Liver (tissue), 9 donors: Measurements from ENCODE around the genes SPATA18, LNX1 and CHIC2.

DNA sequence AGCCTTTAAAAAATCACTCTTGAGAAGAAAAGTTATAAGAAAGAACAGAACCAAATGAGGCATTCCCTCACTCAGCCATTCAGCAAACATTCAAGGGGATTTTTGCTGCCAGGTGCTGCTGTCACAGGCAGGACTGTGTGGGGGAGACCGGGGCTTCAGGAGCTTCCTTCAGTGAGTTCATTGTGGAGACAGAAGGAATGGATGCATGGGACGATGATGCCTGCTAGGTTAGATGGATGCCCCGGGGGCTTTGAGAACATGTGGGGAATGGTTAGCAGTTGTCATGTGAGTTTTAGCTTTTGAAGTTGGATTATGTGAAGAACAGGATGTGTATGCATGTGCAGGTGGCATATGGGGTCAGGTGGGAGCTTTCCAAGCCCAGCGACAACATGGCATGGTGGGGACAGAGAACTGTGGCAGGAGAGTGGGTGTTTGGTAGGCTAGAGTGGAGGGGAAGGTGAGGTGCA is 8.2 kb downstream of the DCUN1D4 start:
- PRO-cap, 5 experiments: no peak in any of the 5 experiments
- RAMPAGE, long total RNA, 2 experiments: no peak in any of the 2 experiments
- RRBS: 96% methylated on average over 3 of the region's 4 CpGs

DNA sequence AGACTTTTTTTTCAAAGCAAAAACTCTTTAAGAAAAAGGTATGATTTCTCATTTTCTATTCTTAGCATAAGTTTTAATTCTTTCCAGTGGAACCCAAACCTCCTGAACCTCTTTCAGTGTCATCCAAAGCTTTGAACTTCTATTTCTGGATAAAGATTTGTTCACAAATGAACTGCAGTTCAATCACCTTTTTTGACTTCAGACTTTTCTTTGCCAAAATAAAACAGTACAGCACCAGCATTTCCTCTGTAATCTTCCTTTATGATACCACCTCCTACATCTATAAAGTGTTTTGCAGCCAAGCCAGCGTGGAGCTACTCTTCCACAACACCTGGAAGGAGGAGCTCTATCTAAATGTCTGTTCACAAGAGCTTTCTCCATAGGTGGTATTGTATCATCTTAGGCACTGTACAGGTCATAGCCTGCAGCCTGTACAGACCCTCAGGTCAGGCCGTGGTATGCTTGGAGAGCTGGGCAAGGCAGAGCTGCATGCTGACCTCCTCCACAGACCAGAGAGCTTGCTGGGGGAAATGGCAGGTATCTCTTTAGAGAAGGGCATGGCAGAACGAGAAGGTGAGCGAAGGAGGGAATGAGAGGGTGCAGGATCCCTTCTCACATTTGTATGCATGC is 22.1 kb downstream of the DCUN1D4 start:
- PRO-cap, 5 experiments: no peak in any of the 5 experiments
- RAMPAGE, long total RNA, 2 experiments: no peak in any of the 2 experiments
- RRBS: no CpG with 5 or more reads among the region's 4 CpGs

- PRO-cap, 5 experiments: no peak in any of the 5 experiments
- RAMPAGE, long total RNA, 2 experiments: no peak in any of the 2 experiments
- RRBS: no CpG with 5 or more reads among the region's 7 CpGs
These were observed 42.0 kb downstream of the DCUN1D4 start for GRCh38 chr4:51884667-51885547.

DNA sequence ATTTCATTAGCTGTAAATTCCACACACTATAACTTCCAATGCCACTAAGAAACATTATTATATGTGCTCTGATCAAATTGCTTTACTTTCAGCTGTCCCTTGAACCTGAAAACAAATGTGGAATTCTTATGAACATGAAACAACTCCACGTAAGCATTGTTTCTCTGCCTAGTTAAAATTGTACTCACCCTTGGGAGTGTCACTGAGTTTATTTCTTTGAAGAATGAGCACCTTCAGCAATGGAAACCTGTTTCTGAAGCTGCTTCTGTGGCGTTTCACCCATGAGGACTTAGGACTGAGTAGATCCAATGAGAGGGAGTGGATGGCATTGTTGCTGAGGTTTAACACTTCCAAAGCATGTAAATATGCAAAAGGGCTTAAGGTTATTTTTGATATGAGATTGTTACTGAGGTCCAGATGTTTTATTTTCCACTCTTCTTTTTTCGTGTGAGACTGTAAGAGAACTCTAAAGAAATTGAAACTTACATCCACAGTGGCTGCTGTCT is 3.2 kb downstream of the LRRC66 start:
- PRO-cap, 5 experiments: no peak in any of the 5 experiments
- RAMPAGE, long total RNA, 2 experiments: no peak in any of the 2 experiments
- RRBS: no CpG with 5 or more reads among the region's 3 CpGs

DNA sequence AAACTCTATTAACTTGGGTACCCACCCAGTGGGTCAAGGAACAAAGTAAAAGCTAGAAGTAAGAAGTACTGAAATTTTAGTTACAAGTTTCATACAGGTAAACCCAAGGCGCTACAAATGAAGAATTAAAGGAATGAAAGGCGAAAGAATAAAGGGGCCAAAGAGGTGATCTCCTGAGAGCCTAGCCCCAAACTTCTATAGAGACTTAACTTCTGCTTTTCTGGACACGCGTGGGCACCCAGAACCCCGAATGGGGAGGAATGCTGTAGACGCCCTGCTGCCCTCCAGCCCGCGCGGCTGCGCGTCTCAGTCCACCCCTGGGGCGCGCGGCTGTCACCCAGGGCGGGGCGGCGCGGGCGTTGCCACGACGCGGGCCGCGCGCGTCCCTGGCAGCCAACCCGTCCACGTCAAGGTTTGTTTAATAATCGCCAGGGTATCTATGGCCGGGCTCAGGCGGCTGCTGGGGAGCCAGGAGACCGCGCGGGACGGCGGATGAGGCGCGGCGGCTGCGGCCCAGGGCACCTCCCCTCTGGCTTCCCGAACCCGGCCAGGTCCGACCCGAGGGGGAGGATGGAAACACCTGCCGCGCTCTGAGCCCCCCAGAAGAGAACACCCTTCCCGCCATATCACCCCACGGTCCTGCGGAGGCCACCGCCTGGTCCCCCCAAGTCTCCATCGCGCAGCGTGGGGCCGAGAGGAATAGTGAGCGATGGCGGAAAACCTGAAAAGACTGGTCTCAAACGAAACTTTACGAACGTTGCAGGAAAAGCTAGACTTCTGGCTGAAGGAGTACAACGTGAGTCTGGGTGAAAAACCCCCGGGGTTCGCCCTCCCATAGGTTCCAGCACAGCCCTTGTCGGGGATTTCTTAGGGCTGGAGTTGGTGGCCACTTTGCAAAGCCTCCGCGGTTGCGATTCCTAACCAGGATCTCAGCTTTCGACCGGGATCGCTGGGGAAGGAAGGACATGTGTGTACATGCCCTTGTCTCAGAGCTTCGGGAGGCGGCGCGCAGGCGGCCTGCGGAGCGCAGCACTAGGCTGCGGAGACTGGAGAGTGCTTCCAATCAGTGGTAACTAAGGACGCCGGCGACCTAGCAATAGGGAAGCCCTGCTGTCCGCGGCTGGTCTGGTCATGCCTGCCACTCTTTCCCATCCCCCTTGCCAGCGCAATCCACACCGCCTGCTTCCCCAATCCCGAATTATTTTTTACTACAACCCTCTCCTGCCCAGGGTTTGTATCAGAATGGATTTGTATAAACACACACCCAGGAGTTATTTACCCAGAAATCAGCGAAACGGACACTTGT is at the start of gene SPATA18:
Gene SPATA18, plus strand, starts transcription at position 309 of the 1,306 bp plus-strand sequence.
- PRO-cap, 5 experiments: peak in 5 of 5 experiments; most common plus-strand start position 452 of the sequence (in 5); most common minus-strand start position 308 of the sequence (in 4)
- RAMPAGE, long total RNA, 2 experiments: no peak in any of the 2 experiments
- RRBS: 5% methylated on average over 8 of the region's 87 CpGs

GRCh38 chr4:52656260-52656778 is 2.8 kb downstream of the USP46 start:
- PRO-cap, 5 experiments: no peak in any of the 5 experiments
- RAMPAGE, long total RNA, 2 experiments: no peak in any of the 2 experiments
- RRBS: no CpG with 5 or more reads among the region's 6 CpGs

DNA sequence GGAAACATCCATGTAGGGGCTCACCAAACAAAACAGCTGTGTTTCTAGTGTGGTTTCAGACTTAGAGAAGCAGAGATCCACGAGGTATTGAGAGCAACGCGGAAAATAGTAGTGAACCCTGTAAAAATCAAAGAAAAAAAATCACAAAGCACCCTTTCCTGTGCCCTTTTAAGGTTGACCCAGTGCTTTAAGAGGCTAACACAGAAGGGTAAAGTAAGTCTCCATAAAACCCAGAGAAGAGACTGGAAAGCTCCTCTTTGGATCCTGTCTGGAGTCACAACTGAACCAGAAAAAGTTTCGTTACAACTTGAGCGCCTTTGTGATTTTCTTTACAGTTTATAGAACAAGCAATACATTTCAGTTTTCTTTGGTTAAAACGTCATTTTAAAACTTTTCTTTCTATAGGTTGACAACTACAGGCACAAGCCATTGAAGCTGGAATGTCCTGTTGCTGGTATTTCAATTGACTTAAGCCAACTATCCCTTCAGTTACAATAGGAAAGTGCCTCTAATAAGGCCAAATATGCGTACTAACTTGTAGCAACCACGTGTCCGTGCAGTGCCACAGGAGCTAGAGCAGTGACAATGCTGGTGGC is 38.0 kb downstream of the ERVMER34-1 start:
- PRO-cap, 5 experiments: no peak in any of the 5 experiments
- RAMPAGE, long total RNA, 2 experiments: no peak in any of the 2 experiments
- RRBS: no CpG with 5 or more reads among the region's 9 CpGs

DNA sequence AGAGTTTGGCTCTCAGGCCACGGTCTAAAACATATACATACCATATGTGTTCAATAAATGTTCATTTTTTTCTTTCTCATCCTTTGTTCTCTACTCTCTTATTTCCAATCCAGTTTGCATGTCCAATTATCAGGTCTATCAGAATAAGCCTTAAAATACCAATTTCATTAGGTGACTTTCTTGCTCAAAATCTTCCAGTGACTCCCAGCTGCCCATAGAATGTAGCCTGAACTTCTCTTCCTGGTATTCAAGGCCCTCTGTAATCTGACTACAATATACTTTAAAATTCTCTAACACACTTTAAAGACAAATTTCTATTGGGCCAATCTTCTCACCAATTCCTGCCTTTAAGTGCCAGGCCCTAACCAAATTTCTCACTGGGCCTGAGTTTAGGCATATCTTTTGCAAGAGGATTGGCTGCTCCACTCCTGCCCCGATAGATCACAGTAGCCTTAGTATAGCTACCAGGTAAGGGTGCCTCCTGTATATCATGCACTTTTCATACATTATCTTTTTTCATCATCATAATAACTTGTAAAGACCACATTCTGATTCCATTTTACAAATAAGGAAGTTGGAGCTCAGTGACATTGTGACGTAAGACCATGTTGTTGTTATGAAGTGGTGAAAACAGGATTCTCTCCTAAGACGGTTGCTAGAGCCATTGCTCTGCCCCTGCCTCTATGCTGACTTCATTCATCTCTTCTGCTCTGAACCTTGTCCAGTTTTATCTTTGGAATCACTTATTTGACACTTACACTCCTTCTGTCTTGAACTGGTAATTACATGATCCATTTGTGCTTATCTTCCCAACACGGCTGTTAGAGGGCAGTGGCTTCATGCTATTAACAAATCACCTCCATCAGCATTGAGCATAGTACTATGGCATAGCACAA is 177.3 kb downstream of the RASL11B start:
- PRO-cap, 5 experiments: no peak in any of the 5 experiments
- RAMPAGE, long total RNA, 2 experiments: no peak in any of the 2 experiments
- RRBS: no CpG with 5 or more reads among the region's 5 CpGs

- PRO-cap, 5 experiments: no peak in any of the 5 experiments
- RAMPAGE, long total RNA, 2 experiments: no peak in any of the 2 experiments
- RRBS: no CpG with 5 or more reads among the region's 2 CpGs
These were observed 1.4 kb downstream of the FIP1L1 start for GRCh38 chr4:53378751-53379299.

- PRO-cap, 5 experiments: no peak in any of the 5 experiments
- RAMPAGE, long total RNA, 2 experiments: no peak in any of the 2 experiments
- RRBS: no CpG with 5 or more reads among the region's 8 CpGs
These were observed 25.2 kb downstream of the FIP1L1 start for GRCh38 chr4:53402379-53403219.

- PRO-cap, 5 experiments: no peak in any of the 5 experiments
- RAMPAGE, long total RNA, 2 experiments: no peak in any of the 2 experiments
- RRBS: no CpG with 5 or more reads among the region's 12 CpGs
These were observed 33.1 kb downstream of the LNX1 start for GRCh38 chr4:53557973-53558738.

DNA sequence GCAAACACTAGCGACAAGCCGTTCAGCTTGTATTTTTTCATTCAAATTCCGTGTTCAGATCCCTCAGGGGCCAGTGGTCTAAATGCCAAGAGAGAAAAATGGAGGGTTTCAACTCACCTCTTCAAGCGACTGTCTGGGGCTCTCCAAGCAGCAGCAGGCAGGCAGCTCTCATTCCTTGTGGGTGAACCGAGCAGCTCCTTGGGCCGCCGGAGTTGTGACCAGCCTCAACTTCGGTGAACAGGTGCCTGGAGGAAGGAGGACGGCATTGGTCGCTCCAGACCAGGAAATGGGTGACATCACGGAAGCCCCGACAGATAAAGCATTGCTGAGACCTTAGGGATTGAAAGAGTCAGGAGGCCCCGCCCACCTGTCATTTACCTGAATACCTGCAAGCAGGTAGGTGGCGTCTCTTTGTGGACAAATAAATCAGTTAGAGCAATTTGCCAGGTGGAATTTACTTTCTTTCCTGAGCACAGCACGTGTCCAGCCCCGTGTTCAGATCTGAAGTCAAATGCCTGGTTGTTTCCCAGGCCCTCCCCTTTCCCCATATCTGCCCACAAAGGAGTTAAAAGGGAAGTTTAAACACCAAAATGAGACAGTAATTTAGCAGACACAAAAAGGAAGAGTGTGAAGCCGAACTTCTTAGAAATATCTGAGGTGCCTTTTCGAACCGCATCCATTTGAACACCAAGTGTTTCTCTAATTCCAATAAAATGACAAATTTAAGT is at the start of gene LNX1:
Gene LNX1, minus strand, starts transcription at position 216 of the 728 bp plus-strand sequence.
- PRO-cap, 5 experiments: peak in 5 of 5 experiments; most common plus-strand start position 343 of the sequence (in 2); most common minus-strand start position 214 of the sequence (in 4)
- RAMPAGE, long total RNA, 2 experiments: no peak in any of the 2 experiments
- RRBS: no CpG with 5 or more reads among the region's 19 CpGs

DNA sequence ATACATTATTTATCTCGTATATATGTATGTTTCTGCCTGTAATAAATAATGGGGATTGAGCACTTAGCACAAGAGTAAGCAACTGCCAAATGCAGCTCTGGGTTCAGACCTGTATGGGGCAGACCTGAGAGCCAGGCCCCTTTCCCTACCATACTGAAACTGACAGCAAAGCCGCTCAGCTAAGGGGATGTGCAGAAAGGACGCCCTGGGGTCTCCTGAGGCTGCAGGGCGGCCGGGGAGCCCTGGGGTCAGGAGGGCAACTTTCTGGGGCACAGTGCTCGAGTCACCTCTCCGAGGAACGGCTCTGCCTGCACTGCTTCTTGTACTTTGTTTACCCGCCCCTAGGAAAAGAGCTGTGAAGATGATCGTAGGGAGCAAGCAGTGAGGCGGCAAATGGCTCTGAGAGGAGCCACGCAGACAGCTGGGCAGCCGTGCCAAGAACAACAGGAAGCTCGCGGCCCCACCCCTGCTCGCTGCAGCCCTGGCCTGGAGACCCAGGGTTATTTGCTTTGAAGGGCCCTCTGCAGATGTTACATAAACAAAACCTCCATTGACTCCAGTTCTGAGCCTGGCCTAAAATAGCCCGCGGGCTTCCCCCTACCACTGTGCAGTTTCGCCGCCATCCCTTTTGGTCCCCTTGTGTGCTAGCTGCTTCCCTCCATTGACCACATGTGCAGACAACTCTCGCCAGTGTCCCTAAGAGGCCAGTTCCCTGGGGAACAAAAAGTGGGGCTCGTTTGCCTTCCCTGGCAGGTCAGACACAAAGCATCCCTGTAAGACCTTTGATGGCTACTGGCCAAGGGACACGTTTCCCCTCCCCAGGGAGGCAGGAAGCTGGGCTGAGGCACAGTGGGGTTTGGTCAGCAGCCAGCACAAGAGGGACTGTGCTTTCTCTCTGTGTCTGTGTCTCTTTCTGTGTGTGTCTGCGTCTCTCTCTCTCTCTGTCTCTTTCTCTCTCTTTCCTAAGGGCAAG is 111.3 kb upstream of the LNX1 start:
- PRO-cap, 5 experiments: no peak in any of the 5 experiments
- RAMPAGE, long total RNA, 2 experiments: no peak in any of the 2 experiments
- RRBS: no CpG with 5 or more reads among the region's 24 CpGs

DNA sequence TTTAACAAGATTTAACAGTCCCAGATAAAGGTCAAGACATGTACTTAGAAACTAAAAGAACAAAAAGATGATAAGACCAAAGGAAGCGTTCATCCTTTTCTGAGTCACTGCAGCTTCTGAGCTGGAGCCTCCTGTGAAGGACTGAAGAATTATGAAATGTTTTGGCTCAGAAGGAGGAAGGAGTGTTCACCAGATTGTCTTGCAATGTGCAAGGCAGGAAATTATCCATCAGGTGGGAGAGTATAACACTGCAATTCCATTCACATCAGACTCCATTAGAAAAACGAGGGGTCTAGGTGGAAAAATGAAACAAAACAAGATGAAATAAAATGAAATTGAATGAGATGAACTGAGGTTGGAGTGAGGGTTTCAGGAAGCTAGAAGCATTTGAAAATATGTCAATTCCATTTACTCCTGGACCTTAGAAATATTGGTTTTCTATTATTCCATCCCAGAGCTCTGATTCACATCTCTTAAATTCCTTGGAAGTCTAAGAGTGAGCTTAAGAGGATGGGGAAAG is 186.1 kb upstream of the LNX1 start:
- PRO-cap, 5 experiments: no peak in any of the 5 experiments
- RAMPAGE, long total RNA, 2 experiments: no peak in any of the 2 experiments
- RRBS: no CpG with 5 or more reads among the region's 2 CpGs

DNA sequence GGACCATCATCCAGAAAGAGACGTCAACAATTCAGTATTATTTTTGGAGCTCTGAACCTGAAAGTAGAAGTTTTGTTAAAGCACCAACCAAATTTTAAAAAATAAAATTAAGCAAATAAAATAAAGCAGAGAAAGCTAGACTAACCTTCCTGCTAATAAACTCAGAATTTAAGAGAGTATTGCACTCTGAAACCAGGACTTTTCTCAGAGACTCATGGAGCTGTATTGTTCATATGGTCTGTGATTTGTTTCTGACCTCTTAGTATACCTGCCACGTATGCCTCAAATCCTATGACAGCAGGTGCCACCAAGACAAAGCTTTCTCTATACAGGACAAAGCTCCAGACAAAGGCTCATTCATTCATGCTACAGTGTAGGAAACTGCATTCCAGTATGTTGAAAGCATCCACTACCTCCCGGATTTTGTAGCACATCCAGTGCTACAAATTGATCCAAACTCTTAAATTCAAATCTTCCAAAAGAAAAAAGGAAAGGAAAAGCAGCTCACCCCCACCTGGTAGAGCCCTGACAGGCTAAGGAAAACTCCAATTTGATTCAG is 178.4 kb downstream of the CHIC2 start:
- PRO-cap, 5 experiments: no peak in any of the 5 experiments
- RAMPAGE, long total RNA, 2 experiments: no peak in any of the 2 experiments
- RRBS: no CpG with 5 or more reads among the region's 3 CpGs

DNA sequence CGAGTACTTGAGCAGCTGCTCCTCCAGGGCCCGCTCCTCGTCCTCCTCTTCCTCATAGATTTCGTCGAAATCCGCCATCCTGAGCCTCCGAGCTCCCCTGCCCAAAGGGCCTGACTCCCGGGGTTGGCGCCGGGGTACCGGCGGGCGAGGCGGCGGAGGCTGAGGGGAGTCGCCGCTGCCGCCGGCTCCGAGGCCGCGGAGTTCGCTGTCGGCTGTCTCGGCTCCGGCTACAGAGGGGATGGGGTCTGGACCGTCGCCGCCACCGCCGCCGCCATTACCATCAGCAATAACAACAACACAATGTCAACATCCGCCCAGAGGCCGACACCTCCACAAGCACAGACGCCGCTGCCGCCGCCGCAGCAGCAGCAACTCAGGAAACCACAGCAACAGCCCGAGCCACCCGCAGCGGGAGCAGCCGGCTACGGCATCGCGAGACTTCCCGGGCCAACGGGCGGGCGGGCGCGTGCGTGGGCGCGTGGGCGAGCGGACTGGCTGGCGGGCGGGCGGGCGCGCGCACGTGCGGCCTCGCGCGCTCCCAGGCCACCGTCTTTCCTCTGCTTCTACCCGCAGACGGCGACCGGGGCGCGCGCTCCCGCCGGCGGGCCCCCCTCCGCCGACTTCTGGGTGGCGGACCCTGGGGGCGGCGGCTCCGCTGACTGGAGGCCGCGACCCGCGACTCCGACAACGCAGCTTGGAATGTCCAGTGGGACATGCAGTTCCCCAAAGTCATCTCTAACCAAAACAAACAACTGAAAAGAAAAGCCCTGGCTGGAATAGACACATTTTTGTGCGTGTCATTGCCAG is at the start of gene CHIC2:
Gene CHIC2, minus strand, starts transcription at position 383 of the 807 bp plus-strand sequence.
- PRO-cap, 5 experiments: peak in 5 of 5 experiments; most common plus-strand start position 489 of the sequence (in 5); most common minus-strand start position 375 of the sequence (in 5)
- RAMPAGE, long total RNA, 2 experiments: no peak in any of the 2 experiments
- RRBS: under 1% methylated on average over 16 of the region's 92 CpGs

- PRO-cap, 5 experiments: peak in 1 of 5 experiments; most common minus-strand start chr4:54231867 (in 1)
- RAMPAGE, long total RNA, 2 experiments: no peak in any of the 2 experiments
- RRBS: 8% methylated on average over 5 of the region's 58 CpGs
These were observed 2.9 kb downstream of the PDGFRA start for GRCh38 chr4:54231756-54232586.

- PRO-cap, 5 experiments: no peak in any of the 5 experiments
- RAMPAGE, long total RNA, 2 experiments: no peak in any of the 2 experiments
- RRBS: no CpG with 5 or more reads among the region's 7 CpGs
These were observed 52.2 kb downstream of the PDGFRA start for GRCh38 chr4:54281256-54281822.

DNA sequence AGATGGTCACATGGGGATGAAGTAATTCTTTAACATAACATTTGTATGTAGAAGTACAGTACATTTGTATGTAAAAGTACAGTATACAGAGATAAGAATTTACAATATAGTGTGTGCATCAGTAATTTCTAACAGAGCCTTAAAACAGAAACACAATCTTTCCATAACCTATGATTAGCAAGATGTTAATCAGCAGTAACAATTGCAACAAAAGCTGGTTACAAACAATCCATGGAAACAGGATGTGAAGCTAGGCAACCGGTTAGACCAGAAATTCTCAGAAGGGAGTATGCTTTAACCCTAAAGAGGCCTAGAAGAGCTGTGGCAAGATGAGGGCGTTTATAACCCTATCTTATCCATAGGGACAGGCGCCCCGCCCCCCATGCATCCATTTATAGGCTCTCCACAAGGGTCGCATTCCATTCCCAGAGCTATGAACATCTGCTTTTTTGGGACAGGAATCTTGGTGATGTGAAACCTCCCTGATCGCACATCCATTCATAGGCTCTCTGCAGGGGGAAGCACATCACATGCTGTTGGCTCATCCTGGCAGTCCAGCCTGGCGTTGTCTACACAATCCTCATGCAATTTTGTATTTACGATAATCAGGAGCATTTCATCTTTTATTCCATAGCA is 180.3 kb downstream of the PDGFRA start:
- PRO-cap, 5 experiments: no peak in any of the 5 experiments
- RAMPAGE, long total RNA, 2 experiments: no peak in any of the 2 experiments
- RRBS: no CpG with 5 or more reads among the region's 8 CpGs

DNA sequence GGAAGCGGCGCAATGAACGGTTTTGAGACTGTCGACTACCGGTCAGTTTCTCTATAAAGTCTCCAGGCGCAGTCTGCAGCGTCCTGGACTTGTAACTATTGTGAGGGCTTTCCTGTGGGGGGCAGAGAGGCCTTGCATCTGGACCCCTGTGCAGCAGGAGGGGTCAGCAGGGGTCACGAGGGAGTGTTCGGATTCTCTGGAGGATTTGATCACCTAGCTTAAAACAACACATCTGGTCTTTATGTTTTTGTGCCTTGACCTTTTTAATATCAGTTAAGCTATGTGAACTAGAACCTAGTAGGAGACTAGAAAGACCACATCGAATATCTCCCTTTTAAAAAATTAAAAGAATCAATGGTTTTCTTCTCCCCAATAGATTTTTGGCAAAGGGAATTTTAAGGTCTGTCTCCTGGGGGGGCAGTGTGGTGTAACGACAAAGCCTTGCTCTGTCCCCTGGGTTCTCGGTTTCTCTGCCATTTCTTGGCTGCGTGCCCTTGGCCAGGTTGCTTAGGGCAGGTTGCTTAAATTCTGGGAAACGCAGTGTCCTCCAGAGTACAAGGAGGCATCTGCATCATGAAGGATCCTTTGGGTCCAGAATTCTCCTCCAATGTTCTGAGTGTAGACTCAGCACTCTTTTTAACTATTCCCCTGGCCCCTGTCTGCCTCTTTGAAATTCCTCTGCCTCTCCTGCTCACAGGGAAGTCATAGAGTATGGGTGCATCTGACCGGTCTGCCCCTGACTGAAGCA is 1.9 kb downstream of the KIT start:
- PRO-cap, 5 experiments: no peak in any of the 5 experiments
- RAMPAGE, long total RNA, 2 experiments: no peak in any of the 2 experiments
- RRBS: no CpG with 5 or more reads among the region's 15 CpGs